Aorta (tissue), 1 donor: Measurements from ENCODE around the gene GXYLT2.

GRCh38 chr3:72176375-72176959 is 391.5 kb upstream of the PROK2 start:
- PRO-cap: no peak

DNA sequence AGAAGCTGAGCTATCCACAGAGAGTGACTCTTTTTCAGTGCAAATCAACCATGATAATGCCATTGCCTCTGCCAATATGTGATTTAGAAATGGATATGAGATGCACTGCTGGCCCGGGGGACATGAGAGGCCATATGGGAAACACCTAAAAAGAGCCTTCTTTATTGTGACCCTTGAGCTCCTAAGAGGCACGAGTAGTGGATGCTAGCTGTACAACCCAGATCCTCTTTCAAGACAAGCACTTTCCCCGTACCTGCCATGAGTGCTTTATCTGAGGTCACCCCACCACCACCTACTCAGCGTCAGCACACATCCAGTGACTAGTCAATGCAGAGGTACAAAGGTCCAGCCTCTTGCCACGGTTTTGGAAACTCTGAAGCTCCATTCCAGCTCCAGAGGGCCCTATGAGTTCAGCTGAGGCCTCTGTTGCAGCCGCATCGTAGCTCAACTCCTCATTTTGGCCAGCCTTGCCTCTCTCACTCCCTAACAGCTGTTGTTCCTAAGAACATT is 404.9 kb upstream of the PROK2 start:
- PRO-cap: no peak

- PRO-cap: no peak
These were observed 530.8 kb downstream of the SHQ1 start for GRCh38 chr3:72317389-72317989.

- PRO-cap: no peak
These were observed 413.9 kb downstream of the SHQ1 start for GRCh38 chr3:72433928-72435104.

- PRO-cap: unidirectional peak, plus-strand start at chr3:72888057; bidirectional peak, plus-strand start at chr3:72888114, minus-strand start at chr3:72888179; bidirectional peak, plus-strand start at chr3:72888572, minus-strand start at chr3:72888538
These were observed at the start of gene GXYLT2 for GRCh38 chr3:72887806-72888807. TSS of gene GXYLT2 (plus strand) at chr3:72888046.

DNA sequence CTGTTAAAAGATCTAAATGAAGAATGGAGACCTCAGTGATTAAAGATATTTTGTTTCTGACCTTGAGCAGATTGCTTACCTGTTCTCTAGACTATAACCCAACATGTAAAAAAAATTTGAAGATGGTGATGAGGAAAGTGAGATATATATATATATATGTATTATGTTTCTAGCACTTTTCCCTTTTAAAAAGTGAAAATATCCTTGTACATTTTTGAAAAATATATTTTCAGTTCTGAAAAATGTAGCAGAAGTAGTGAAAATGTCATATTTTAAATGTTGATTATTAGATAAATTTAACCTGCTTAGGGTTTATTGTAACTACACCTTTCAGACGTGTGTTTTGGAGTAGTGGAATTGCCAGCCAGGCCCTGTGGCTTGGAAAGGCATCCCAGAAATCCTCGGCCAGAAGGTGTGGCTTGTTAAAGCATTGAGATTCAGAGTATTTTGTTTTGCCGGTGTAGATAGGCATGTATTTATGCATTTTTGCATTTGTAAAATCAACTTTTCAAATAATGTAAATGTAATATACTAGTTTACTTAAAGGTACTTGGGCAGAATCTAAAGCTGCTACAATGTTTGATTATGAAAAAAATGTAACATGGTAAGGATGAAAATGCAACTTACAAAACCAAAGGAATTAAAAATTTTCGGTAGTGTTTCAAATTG is 6.9 kb downstream of the EBLN2 start:
- PRO-cap: no peak

DNA sequence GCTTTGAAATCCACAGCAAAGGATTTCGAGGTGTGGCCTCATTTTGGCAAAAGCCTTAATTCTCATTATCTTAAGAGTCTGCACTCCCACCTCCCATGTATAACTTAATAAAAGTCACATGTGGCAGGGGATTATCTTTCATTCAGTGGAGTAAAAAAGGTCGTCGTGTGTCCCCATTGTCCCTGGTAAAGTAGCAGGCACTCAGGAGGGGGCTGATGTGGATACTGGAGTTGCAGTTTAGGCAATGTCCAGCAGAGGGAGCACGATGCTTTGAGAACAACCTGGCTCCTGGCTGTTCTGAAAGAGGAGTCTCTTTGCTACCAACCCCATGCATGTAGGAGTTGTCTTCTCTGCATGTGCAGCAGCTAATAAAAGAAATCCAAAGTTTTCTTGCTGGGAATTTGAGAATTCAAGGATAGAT is 39.6 kb downstream of the EBLN2 start:
- PRO-cap: no peak

DNA sequence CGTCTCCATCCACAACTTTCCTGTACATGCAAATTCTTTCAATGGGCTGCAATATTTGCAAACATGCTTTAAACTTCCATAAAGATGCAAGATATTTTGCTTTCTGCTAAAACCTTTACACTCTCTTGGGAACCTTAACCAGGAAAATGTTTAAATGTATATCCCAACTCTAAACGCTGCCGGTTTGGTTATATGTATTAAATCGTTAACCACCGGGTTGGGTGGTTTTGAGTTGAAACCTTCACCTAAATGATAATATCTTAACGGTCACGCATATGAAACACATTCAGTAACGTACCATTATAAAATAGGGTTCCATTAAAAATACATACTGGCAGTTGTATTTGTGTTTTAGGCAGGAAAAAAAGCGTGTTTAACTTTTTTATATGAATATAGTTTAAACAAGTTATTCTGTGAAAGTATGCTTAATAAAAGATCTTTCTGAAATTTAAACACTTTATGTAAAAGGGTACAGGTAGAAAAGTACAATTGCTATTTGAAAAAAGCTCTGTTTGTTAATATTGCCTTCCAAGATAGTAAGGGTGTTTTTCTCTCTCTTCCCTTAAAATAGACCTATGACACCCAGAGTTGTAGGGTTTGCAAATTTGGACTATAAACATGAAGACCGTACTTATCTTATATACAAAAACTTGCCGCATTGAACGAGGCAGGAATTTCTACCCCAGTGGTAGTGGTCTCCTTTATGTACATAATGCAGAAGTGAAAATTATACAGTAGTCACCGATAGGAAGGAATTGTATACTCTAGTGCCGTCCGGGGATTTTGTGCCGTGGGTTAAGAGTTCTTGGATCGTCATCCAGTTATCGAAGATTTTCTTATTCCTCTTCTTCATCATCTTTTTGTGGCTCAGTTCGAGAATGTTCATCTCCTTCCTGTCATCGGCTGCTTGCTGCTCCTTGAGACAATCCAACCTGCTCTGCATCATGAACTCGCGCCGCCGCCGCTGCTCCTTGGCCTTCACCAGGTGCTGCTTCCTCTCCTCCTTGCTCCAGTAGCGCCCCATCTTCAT is 241.8 kb downstream of the PDZRN3 start:
- PRO-cap: no peak

DNA sequence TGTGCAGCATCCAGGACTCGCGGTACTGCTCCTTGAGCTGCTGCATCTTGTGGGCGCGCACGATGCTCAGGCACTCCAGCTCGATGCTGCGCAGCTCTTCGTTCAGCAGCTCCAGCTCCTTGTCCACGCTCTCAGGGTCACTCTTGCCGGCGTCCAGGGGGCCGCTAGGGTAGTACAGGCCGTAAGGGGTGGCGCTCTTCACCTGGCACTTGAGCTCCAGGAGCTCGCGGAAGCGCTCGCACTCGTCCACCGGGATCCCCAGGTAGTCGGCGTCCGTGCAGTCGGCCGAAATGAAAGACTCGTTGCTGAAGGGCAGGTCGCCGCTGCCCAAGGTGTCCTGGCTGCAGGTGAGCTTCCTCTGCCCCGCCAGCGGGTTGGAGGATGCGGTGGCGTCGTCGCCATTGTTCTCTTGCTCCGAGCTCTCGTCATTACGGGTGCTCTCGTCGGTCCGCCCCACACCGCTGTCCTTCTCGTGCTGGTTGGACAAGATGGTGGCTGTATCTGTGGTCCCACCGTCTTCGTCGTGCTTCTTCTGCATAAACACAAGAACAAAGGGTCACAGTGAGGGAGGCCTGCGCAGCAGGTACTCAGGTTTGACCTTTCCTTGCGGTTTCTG is 240.2 kb downstream of the PDZRN3 start:
- PRO-cap: no peak

DNA sequence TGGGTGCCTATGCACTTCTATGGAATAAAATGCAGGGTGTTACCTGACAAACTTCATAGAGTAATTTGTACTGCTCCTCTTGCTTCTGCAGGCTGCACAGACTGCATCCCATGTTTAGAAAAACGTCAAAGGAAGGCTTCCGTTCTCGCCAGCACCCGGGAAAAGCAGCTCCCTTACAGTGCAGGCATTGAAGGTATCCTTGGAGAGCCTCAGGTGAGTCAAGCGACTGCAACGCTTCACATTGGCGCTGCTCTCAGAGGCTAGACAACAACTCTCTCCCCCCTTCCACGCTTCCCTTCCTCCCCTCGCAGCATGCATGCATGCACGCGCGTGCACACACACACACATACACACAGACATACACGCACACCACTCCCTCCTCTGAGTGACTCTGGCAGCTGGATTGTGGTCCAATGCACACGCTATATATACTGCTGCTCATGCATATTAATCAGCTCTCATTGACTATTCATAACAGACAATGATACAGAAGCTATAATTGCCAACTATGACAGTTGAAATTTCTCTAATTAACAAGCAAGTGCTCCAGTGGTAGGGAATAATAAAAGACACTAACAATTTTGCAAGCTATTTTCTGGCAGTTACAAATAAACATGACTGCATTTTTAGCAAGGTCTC is 191.0 kb downstream of the PDZRN3 start:
- PRO-cap: no peak

- PRO-cap: no peak
These were observed 136.5 kb downstream of the PDZRN3 start for GRCh38 chr3:73488181-73488740.

GRCh38 chr3:73591894-73592856 is 32.6 kb downstream of the PDZRN3 start:
- PRO-cap: no peak

GRCh38 chr3:73618384-73618987 is 6.3 kb downstream of the PDZRN3 start:
- PRO-cap: no peak

GRCh38 chr3:73827509-73828142 is 202.9 kb upstream of the PDZRN3 start:
- PRO-cap: no peak

DNA sequence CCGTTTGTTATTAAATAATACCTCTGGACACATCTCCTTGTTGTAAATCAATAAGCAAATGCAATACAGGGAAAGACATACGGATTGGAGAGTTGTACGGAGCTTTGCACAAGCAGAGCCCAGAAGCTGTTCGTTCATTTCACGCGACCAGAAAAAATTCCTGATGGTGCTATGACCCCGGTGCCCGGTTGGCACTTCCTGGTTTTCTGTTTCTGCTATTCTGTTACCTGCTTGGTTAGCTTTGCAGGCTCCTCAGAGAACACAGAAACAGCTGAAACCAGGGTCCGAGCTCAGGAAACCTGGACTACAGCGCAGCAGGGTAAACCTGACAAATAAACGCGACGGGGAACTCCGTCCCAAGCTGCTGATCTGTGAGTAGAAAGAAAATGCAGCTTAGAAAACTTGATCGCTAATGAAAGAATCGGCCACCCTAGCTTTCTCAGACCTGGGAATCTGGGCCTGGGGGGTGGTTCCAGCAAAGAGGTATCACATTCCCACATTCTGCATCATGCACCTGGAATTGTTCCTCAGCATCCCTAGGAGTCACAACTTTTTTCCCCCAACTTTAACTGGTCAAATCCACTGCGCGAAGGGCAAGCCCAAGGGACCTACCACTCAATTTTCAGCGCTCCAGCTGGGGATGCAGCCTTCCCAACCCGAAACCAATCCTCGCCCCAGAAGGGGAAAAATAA is 792 bp downstream of the CNTN3 start:
- PRO-cap: no peak

DNA sequence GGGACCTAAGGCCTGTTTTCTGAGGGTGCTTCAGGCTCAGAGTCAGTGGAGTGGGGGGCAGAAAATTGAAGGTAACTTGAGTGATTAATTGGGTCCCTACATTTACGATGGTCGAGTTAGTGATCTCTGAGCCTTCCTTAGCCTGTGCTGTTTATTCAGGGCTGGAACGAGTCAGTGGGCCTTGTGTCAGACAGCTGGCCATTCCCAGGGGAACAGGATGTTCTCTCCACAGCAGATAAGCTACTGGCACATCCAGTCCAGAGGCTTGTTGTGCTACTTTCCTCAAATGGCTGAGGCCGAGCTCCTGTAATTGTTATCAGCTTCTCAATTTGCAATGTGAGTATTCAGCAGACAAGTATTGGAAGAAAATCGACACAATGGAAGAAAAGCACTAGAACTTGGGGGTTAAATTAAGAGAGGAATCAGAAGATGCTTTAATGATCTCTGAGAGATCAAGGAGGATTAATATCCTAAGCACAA is 29.2 kb upstream of the CNTN3 start:
- PRO-cap: no peak

- PRO-cap: no peak
These were observed 162.1 kb upstream of the FRG2C start for GRCh38 chr3:75502042-75502497.

- PRO-cap: no peak
These were observed 990.2 kb downstream of the GBE1 start for GRCh38 chr3:80771080-80771757.

GRCh38 chr3:80993415-80994033 is 767.9 kb downstream of the GBE1 start:
- PRO-cap: no peak

DNA sequence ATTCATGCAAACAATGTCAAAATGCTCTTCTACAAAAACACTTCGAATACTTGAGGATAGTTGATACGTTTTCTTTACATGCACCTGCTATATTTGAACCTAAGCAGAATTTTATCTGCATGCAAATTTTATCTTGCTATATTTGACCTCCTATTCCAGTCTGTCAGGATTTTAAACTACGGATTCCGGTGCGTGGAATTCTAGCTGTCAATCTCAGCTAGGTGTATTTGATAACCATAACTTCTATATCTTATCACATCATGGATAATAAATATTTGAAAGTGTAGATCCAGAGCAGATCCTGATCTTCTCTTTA is 699.0 kb downstream of the GBE1 start:
- PRO-cap: no peak